H7 (cell line): ENCODE results near the genes NUTM2B and PRXL2A.

GRCh38 chr10:79083783-79084881 is 15.4 kb downstream of the ZMIZ1 start:
- RAMPAGE, long total RNA: no peak

DNA sequence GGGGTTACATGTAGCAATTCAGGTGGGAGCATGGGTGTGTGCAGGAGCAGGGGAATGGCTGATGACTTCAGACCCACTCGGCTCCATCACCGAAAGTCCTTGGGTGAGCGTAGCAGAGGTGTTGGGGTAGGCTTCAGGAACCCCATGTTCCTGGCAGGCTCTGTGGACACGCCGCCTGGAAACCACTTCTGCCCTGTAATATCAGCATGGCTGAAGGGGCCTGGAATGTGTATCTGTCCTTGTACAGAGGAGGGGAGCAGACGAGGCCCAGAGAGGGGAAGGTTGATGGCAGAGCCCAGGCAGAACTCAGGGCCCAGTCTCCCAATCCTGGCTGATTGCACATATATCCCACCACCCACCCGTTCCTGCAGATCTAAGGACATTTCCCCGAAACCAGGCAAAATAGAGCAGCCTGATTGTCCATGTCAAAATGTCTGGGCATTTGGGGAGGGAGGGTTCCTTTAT is 43.6 kb downstream of the ZMIZ1 start:
- RAMPAGE, long total RNA: no peak

DNA sequence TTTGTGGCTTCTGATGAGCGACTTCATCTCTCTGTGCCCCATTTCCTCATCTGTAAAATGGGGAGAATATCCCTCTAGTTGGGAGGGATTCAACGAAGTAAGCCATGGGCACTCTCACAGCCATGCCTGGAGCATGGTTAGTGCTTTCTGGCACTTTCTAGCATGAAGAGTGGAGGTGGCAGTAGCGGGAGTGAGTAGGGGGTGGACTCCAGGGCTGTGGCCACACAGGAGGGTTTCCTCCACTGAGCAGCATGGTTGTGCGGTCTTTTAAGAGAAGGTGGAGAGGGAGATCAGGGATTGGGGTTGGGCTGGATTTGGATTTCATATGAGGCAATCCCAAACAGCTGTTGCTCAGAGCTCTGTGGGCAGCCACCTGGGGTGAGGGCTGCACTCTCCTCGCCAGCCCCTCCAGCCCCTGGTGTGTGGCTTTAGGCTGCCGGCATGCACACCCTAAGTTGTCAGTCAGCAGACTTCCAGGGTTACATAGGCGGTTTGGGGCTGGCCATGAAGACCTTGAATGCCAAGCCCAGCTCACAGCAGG is 54.6 kb downstream of the ZMIZ1 start:
- RAMPAGE, long total RNA: no peak

GRCh38 chr10:79146470-79147233 is 77.9 kb downstream of the ZMIZ1 start:
- RAMPAGE, long total RNA: no peak

GRCh38 chr10:79178850-79179152 is 110.0 kb downstream of the ZMIZ1 start:
- RAMPAGE, long total RNA: no peak

GRCh38 chr10:79228891-79229434 is 118.3 kb upstream of the PPIF start:
- RAMPAGE, long total RNA: no peak

DNA sequence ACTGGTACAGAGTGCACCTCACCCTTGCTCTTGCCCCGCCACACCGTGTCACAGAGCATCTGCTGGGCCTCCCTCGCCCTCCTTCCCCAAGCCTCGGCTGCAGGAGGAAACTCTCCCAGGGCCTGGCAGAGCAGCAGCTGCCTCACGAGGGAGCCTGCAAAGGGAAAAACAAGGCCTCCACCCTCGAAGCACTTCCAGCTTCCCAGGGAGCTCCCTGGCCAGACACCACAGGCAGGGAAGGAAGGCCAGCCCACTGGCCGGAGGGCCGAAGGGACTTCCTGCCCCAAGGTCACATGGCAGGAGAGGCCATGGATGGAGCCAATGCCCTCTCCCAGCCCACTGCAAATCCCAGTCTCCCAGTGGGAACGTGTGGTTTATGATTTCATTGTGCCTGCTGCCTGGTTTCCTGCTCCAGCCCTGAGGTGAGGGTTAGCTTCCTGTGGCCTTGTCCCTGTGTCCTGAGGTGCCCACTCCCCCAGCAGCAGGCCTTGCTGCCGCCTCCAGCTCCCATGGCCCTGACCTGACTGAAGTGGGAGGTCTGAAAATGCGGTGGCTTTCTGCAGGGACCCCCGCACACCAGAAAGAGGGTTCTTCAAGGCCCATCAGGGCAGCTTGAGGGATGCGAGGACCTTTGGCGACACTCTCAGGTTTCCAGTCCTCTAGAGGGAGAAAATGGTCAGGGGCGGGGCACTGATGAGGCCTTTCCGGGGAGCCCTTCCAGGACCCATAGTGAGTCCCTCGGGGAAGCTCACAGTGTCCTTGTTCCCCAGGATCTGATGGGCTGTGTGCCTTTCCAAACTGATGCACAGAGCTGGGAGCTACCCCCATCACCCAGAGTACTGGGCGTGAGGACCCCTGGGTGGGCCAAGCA is 100.4 kb upstream of the PPIF start:
- RAMPAGE, long total RNA: no peak

DNA sequence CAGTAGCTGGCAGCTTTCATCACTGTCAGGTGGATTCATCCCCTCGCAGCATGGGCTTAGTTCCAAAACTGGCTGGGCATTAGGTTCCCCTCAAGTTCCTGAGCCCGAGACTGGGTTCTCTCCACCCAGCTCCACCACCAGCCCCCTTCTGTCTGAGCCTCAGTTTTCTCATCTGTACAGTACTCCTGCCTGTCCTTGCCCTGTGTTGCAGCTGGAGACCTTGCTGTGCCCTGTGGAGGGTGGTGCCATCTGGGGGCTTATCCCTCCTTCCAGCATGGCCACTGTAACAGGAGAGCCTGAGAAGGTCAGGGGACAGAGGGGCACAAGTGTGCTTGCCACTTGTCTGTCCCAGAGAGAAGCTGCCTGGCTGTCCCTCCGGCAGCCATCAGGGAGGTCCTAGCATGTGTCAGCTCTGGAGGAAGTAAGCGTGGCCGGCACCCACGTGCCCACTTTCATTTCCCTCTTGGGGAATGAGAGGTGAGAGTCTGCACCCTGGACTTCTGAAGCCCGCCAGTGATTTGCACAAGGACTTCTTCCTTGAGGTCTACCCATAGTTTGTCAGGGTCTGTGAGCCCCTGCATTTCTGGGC is 97.1 kb upstream of the PPIF start:
- RAMPAGE, long total RNA: no peak

DNA sequence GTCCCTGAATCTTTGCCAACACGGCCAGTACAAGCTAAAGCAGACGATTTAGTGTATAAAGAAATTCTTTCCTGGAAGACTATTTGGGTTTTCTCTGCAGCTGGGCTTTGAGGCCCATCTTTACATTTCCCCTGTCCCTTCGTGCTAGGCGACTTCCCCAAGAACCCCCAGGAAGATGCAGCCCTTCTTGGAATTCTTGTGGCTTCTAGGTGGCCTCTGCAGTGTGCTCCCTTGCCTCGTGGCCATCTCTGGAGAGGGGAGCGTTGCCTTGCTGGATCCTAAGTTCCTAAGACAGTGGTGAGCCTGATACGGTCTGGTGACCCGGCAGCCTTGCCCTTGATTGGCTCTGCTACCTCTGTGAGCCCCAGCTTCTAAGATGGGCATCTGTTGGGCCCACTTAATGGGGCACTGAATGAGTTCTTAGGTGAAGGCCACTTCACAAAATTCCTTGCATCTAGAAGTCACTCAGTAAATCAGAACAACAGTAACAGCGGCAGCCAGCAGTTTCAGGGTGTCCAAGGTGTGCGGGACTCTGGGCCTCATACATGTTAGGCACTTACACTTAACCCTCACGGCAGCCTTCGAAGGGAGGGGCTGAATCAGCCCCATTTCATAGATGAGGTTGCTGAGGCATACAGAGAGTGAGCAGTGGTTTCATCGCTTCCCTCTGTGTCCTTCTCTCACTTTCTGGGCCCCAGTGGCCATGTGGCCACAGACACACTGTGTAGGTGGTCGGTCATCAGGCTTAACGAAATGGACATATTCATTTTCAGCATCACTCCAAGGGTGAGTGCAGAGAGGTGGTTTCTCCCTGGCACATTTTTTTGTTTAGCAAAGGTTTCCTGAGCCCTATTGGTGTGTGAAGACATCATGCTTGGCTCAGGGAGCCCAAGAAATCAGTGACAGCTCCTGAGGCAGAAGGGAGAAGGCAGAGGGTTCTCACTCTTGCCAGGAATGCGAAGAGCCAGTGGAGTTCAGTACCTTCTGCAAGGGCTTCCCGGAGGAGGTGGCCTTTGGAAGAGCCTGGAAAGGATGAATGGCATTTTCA is 62.1 kb upstream of the PPIF start:
- RAMPAGE, long total RNA: no peak

DNA sequence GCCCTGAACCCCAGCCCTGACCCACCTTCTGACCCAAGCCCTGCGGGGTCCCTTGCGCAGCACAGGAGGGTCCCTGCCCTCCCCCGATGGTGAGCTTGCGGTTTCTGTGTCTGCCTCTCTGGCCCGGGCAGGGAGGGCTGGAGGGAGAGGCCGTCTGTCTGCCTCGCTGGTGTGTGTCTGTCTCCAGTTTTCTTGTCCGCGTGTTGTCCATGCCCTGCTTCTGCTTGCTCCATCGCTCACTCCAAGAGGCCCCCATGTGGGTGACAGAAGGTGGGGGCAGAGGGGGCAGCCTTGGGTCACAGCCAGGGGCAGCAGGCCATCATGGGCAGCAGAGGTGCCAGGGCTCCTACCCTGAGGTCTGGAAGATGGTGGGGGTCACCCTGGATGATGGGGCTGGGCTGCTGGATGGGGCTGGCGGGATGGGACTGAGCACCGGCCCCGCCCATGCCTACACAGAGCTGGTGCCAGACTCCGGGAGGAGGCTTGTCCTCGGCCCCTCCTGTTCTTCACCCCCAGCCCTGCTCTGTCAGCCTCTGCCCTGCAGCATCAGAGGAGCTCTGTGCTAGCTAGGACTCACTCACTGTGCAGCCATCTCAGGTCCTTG is 35.8 kb upstream of the PPIF start:
- RAMPAGE, long total RNA: no peak

- RAMPAGE, long total RNA: no peak
Observed at GRCh38 chr10:79312496-79313294, 34.6 kb upstream of the PPIF start.

DNA sequence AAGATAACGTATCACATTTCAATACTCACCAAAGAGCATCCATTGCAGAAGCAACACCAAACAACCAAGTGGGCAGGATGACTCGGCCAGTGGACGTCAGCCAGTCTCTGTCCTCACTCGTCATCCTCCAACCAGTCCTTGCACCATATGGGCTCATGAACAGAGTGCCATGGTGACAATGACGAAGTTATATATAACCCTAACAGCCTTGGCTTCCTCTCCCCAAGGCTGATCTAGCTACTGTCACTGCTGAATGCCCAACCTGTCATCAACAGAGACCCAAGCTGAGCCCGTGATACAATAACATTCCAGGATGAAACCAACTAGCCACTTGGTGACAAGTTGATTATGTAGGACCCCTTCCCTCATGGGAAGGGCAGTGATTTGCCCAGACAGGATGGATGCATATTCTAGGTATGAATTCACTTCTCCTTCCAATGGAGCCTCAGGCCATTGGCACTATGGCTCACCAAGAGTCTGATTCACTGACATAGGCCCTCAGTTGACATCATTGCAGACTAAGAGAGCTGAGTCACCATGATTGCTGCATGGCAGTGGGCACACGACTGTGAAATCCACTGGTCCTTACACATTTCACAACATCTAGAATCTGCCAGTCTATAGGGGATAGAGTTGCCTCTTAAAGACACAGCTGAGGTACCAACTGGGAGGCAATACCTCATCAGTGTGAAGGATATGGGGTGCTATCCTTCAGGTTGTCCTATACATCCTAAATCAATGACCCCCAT is 26.3 kb upstream of the PPIF start:
- RAMPAGE, long total RNA: no peak

DNA sequence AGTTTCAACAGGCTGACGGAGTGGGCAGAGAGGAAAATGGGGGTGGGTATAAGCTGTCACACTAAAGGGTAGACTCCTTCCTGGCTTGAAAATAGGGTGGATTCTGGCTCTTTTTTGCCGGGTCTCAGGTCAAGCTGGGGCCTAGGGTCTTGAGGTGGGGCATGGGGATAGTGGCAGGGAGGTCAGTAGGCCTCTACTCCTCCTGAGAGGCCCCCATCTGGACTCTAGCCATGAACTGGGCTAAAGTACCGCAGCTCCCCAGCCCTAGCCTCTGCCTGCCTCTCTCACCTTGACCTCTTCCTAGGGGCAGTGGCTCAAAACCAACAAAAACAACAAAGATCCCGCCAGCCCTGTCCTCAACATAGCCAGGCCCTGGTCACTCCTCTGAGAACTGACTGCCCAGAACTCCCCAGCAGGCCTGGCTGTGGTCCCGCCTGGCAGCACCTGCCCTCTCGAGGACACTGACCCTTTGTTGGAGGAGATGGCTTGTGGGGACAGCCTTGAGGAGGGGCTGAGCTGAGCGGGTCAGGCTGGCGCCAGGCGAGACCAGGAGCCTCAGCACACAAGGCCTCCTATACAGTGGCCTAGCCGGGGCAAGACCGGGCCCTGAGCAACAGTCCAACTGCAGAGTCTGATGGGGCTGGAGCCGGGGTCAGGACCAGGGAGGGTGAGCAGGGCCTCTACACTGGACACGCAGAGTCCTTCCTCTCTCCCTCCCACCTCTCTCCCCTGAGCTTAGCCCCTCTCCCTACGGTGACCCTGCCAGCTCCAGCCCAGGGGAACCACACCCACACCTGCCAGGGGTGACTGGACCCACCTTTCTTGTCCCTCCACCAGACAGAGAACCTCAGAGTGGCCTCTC is 11.7 kb upstream of the PPIF start:
- RAMPAGE, long total RNA: no peak

GRCh38 chr10:79355248-79355973 is 8.1 kb downstream of the PPIF start:
- RAMPAGE, long total RNA: no peak

- RAMPAGE, long total RNA: no peak
Observed at GRCh38 chr10:79702937-79703280, at the start of gene NUTM2B. TSS of gene NUTM2B (plus strand) at chr10:79703227.

- RAMPAGE, long total RNA: no peak
Observed at GRCh38 chr10:80144306-80145450, 12.1 kb downstream of the PLAC9 start.

GRCh38 chr10:80163437-80164556 is 31.3 kb downstream of the PLAC9 start:
- RAMPAGE, long total RNA: no peak

- RAMPAGE, long total RNA: no peak
Observed at GRCh38 chr10:80322512-80323035, 33.1 kb upstream of the MAT1A start.

GRCh38 chr10:80408131-80409195 is at the start of gene PRXL2A:
TSS of gene PRXL2A (plus strand) at chr10:80408551.
- RAMPAGE, long total RNA: start-site peak on the plus strand at chr10:80408557-80408607, 146 reads

DNA sequence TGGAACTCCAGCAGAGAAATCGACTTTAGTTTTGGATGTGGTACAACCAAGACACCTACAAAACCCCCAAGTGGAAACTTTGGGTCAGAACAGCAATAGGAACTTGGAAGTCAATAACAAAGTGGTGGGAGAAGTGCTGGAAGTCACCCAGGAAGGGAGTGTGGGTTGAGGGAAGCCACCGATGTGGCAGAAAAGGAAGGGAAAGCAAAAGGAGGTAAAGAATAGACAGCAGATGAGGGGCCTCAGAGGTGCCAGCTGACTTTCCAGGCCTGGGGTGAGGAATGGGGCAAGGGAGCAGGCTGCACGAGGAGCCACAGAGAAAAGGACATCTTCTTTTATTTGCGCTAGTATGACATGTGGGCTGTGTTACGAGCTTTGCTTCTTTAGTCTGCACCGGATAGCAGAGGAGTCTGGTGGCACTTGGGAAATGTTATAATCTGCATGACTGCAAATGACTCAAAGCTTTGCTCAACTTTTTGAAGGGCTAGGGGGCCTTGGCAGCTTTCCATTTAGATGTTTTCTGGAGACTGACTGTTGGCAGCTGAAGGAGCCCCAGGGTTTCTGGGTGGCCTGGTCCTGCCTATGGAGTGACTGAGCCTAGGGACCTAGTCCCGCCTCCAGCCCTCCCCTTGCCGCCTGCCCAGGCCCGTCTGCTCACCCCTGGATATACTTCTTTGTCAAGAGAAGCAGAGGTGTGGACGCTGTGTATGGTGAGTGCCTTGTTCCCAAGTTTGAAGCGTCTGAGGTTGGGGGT is 5.0 kb downstream of the PRXL2A start:
- RAMPAGE, long total RNA: no peak